Cardiac fibroblast (primary cell): ENCODE measurements around a stretch of chr22.

DNA sequence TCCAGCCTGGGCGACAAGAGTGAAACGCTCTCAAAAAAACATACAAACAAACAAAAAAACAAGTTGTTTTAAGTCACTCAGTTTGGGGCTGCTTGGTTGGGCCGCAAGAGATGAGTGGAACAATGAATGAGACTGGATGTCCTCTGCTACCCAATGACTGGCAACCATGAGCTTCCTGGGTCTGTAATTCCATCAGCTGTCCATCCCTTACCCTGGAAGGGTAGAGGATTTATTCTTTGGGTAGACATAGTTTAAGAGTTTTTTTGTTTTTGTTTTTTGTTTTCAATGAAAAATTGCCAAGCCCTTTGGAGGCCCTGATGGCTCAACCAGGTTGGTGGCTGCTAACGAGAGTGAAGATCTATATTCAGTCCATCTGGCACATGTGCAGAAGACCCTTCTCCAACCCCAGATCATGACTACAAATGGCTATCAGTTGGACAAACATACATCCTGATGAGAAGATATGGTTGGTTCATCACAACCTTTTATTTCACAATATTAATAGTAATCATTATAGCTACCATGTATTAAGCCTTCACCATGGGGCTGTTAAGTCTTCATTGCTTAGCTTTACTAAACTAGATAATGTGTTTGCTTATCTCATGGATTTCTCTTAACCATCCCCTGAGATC, 9.4 kb upstream of the TFIP11 start:
- RRBS: no CpG with 5 or more reads among the region's 4 CpGs

DNA sequence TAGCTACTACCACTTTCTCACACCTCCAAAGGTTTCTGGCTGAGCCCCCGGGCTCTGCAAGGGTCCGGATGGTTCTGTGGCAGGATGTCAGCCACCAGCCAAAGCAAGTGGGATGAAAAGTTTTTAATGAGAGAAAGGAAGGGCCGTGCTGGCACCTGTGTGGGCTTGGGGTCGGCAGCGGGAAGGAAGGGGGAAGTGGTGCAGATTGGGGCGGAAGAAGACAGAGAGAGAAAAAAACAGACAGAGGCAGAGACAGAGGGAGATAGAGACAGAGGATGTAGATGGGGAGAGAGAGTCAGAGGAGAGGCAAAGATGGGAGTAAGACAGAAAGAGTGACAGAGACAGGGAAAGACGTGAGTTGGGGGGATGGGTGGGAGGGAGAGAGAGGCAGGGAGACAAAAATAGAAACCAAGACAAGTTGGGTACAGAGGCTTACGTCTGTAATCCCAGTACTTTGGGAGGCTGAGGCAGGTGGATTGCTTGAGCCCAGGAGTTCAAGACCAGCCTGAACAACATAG, 10.3 kb downstream of the TPST2 start:
- RRBS: no CpG with 5 or more reads among the region's 8 CpGs

- RRBS: no CpG with 5 or more reads among the region's 38 CpGs
These were observed 36.9 kb downstream of the CRYBA4 start for GRCh38 chr22:26658250-26659420.

DNA sequence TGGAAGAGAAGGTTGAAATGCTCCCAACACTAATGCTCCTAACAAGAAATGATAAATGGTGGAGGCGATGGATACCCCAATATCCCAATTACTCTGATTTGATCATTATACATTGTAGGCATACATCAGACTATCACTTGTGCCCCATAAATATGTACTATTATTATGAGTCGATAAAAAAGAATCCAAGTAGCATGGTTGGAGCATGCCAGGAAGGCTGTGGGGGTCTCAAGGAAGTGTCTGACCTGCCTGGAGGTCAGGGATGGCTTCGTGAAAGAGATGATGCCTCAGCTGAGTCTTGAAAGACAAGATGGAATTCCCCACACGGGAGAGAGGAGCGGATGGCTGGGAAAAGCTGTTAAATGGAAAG, 143.0 kb downstream of the CRYBA4 start:
- RRBS: no CpG with 5 or more reads among the region's 5 CpGs

- RRBS: no CpG with 5 or more reads among the region's 11 CpGs
These were observed 587.4 kb downstream of the MN1 start for GRCh38 chr22:27214102-27214688.

- RRBS: no CpG with 5 or more reads among the region's 12 CpGs
These were observed 553.9 kb downstream of the MN1 start for GRCh38 chr22:27247555-27248141.

DNA sequence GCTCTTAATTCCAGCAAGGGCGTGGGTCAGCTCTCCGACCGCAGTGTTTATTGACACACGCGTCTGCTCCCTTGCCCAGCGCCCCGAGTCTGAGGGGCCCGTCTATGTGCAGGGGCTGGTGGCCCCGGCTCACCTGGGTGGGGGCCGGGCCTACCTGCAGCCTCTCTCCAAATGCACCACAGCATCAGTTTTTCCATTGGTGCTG, 313.4 kb downstream of the MN1 start:
- RRBS: no CpG with 5 or more reads among the region's 10 CpGs

- RRBS: no CpG with 5 or more reads among the region's 12 CpGs
These were observed 52.7 kb downstream of the MN1 start for GRCh38 chr22:27748830-27749333.

GRCh38 chr22:27780133-27780585, 21.4 kb downstream of the MN1 start:
- RRBS: no CpG with 5 or more reads among the region's 10 CpGs

- RRBS: 68% methylated on average over 3 of the region's 15 CpGs
These were observed 19.4 kb downstream of the MN1 start for GRCh38 chr22:27782028-27782615.

DNA sequence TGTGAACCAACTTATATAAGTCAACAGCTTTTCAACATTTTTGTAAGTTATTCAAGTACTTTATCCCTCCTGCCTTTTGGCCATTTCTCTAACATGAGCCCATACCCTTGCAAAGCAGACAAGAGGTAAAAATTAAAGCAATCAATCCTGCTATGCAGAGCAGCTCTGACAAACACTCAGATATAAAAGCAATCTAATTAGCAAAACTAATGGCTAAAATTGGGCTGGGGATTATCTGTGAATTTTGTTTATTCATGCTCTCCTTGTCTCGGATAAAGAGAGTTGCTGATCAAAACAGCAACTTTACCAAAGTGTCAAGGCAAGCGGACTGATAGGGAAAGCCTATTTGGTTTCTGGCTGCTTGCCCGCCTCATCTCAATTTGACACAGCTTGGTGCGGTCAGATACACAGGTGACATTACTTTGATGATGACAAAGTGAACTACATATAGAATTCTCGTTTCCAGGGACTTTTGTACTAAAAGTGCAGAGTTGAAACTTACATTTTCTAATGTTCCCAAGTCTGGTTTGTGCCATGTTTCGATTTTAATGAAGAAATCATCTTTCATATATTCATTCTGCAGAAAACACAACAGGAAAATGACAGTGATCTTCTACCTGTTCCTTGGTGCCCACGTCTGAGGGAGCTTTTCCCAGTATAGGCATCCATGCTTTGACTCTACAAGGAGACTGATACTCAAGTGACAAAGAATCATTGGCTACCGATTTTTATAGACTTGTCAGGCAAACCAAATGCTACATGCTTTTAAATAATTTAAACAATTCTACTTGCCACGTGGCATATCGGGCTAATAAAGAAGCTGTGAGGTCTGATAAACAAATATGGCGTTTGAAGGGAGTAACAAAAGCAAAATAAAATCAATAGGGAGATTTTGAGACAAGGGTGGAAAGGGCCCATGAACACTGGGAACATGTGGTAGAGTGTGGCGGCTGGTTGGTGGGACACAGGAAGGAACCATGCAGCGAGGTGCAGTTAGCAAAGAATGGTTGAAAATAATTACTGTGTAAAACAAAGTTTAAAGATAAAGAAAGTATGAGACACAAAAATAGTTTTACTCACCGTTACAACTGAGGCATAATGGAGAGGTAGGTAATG, 22.6 kb downstream of the PITPNB start:
- RRBS: no CpG with 5 or more reads among the region's 14 CpGs

GRCh38 chr22:27907128-27908484, 11.4 kb downstream of the PITPNB start:
- RRBS: no CpG with 5 or more reads among the region's 6 CpGs

DNA sequence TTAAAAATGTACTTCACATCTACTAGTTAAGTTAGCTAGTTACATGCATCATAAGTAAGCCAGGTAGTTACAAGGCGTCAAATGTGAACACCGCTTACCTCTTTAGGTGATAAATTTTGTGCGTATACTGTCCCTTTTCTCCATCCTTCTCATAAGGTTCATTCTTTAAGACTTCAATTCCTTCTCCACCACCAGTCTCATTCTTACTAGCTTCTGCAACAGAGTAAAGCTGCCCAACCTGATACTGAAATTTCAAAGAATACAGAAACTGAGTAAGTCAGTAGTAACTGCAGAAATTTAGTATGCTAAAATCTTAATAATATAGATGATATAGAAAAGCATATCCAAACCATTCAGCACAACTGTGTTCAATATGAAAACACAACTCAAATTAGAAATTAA, 8.2 kb downstream of the PITPNB start:
- RRBS: no CpG with 5 or more reads among the region's 3 CpGs

- RRBS: no CpG with 5 or more reads among the region's 50 CpGs
These were observed 643 bp upstream of the PITPNB start for GRCh38 chr22:27919384-27920413.

DNA sequence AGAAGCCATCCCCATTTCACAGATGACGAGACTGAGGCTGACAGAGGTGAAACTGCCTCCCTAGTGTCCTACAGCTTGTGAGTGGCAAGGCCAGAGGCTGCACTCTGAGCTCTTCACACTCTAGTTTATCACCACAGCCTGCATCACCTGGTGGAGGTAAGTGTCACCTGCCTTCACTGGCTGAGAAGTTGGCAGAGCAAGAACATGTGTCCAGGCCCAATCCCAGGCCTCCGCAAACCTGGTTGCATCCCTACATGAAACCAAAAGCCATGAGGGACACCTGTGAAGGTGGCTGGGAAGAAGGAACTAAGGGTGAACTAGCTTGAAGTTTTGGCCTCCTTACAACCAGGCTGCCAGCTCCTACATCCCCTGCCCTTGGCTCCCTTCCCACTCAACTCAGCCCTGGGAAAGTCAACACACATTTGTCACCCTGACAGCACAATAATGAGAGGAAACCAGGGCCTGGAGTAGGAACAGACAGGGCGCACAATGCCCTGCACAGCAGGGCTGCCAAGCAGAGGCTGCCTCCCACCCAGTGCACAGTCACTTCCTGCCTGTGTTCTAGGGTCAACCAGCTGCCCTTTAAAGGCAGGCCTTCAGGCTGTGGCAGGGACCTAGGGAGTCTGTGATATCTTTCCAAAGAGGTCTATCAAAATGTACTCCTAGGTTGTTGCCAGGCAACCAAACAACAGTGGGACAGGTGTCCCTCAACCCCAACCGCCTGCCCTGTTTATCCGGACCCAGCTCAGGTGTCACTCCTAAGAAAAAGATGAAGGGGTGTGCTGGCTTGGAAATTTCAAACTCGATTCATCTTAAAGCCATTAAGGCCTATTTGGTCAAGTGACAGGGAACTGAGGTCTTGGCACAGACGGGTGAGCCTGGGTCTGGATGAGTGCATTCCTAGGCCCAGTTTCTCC, 110.1 kb upstream of the PITPNB start:
- RRBS: no CpG with 5 or more reads among the region's 7 CpGs

- RRBS: no CpG with 5 or more reads among the region's 6 CpGs
These were observed 193.7 kb upstream of the PITPNB start for GRCh38 chr22:28112767-28113152.

- RRBS: no CpG with 5 or more reads among the region's 5 CpGs
These were observed 194.8 kb downstream of the TTC28 start for GRCh38 chr22:28484553-28485518.

DNA sequence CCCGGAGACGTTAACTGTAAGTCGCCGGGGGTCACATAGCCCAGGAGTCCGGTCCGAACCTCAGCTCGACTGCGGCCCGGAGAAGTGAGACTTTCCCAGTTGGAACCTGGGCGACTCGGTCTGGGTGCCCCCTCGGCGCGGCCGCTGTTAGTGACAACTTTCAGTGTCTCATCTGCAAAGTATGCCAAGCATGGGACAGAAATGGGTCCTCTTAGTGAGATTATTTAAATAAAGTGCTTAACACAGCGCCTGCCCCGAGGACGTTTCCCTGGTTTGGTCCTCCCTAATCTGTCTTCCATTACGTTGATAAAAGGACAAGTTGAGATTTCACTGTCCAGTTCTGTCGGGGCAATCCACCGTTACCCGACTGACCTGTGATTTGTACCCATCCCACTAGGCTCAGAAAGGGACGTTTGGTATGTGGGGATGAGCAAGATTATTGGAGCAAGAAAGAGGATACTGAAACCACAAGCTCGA, 751 bp downstream of the CCDC117 start:
- RRBS: 2% methylated on average over 1 of the region's 24 CpGs

DNA sequence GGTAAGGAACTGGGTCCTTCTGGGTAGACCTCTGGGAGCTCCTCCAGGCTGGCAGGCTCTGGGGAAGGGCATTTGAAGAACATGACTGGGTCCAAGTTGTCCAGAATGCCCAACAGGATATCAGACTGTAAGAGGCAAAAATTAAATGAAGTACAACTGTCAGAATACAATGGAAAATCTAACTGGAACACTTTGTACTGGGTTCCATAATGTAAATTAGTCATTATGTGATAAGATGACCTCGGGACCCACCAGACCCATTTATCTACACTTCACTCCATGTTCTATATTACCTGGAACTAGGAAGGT, 23.1 kb downstream of the CCDC117 start:
- RRBS: no CpG with 5 or more reads among the region's 1 CpG

DNA sequence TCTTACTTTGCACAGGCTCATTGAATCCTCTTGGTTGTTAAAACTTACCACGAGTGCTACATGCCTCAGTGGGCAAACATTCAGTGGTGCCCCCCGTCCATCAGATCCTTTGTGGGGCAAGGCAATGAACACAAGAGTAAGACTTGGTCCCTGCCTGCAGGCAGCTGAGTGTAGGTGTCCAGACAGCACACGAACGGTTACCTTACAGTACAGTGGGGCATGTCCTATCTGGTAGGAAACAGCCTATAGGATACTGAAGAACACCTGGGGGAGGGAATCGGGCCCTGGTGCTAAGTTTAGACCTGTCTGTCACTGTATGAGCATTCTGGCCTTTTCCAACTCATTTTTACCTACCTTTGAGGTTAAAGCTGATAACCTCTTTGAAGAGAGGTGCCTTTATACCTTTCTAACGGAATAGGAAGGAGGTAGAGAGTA, 8.8 kb downstream of the ZNRF3 start:
- RRBS: no CpG with 5 or more reads among the region's 6 CpGs